ENCODE measurements around a stretch of chr18.

- PRO-cap = bidirectional peak, plus-strand start at chr18:5629097, minus-strand start at chr18:5628952
Measured at GRCh38 chr18:5628789-5629205, 85.0 kb upstream of the EPB41L3 start.

- PRO-cap = no peak
Measured at GRCh38 chr18:5889993-5891219, 4.9 kb downstream of the TMEM200C start.

DNA sequence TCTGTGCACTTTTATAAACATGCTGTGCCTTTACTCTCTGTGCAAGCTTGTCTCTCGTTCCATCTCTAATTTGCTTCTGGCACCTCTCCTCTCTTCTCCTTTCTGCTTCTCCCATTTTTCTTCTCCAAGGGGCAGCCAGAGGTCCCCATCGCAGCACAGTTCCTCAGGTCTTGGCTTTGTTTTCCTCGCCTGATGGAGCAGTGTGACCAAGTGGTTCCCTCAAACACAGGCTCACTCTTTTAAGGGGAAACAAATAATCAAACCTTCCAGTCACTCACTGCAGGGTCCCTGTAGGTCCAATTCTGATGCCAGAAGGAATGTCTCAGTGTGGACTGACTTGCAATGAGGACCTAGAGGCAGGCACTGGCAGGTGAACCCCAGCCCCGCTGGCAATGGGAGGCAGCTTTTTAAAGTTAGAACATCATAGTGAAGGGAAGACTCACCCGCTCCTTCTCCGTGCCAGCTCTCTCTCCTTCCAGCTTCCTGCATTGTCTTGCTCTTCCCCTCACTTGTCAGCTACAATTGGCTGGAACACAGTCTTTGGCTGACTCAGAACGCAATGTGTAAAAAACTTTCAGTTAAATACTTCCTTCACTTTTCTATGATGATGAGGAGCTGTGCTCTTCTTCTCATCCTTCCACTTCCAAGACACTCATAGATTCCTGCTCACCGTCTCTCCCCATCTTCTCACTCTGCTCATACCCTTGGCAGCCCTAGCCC, 117.7 kb upstream of the TMEM200C start:
- PRO-cap = no peak

- PRO-cap = no peak
Measured at GRCh38 chr18:6248571-6248987, 166.1 kb downstream of the L3MBTL4 start.

DNA sequence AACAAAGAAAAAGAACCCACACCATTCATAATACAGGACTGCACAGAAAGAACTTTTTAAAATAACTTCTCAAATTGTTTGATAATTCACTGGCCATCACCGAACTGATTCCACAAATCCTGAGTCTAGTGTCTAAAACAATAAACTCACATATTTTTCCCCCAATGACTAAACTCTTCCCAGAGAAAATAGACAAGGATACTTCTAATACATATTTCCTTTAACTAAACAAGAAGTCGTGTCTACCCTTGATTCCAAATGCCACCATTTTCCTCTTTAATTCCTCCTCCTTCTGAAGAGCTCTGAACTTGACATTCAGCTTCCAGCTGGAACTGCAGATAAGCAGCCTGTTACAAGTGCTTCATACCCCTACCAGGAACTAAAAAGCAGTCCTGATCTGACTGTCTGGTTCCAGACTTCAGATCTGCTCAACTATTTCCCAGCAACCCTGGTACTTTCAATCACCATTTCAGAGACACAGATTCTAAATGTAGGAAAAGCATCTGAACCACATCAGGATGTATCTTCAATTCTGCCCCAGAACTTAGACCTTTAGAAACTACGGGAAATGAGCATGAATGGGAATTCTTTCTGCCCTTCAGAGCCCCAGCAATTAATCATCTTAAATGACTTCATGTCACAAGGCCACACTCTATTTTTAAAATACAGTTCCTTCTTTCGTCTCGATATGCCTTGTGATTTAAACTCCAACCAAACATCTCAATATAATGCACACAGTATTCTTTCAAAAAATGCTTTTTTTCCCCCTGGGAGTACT, 159.6 kb downstream of the L3MBTL4 start:
- PRO-cap = no peak

DNA sequence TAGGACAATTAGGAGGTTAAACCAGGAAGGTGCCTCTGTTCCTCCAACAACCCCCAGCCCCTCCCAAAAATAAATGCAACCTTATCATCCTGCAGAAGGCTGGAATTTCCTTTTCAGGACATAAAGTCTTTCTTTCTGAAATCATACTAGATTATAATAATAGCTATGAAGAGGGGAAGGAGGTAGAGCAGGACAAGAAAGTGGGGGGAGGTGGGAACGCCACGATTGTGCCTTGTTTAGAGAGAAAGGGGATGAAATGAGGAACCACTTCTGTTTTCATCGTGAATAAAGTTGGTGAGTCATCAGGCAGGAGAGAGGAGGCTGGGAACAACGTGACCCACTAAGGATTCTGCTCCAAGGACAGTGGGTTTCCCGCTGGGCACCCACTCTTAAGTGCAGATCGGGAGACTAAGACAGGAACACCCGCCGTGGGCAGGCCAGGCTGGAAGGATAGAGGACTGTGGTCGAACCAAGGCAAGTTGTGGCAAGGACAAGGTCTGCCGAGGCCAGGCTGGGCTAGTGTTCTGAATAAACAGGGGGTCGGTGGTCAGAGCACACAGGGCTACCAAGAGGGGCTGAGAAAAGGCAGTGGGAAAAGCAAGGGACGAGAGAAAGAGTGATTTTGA, 158.2 kb downstream of the L3MBTL4 start:
- PRO-cap = unidirectional peak, plus-strand start at position 392 of the sequence

DNA sequence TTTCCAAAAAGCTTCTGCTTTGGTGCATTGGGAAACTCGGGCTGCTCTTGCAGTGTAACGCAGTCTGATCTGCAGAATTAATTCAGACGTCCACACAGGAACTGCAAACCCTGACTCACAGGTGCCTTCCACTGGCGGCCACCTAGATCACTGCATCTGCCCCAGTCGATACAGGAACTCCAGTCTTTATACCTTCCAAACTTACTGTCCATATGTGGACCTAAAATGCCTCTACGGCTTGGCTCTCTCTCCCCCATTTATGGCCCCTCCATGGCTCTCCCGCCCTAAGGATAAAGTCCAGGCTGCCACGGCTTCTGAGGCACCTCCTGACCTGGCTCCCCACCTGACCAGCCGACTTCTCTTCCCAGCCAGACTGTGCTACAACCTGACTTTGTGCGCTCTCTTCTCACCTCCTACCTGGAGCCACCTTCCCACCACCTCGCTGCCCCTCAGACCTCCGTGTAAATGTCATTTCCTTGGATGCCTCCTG, 39.7 kb downstream of the L3MBTL4 start:
- PRO-cap = no peak

DNA sequence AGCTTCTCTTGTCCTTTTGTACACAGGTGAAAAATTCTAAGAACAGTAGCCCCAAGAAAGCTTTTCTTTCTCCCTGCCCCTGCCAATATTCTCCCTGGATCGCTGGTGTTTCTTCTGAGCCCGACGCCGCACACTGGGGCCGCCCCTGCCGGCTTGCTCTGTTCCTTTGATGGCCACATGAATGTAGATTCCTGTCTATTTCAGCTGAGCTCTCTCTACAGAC, 106.8 kb upstream of the PTPRM start:
- PRO-cap = no peak

GRCh38 chr18:7577562-7578349, 10.6 kb downstream of the PTPRM start:
- PRO-cap = no peak

DNA sequence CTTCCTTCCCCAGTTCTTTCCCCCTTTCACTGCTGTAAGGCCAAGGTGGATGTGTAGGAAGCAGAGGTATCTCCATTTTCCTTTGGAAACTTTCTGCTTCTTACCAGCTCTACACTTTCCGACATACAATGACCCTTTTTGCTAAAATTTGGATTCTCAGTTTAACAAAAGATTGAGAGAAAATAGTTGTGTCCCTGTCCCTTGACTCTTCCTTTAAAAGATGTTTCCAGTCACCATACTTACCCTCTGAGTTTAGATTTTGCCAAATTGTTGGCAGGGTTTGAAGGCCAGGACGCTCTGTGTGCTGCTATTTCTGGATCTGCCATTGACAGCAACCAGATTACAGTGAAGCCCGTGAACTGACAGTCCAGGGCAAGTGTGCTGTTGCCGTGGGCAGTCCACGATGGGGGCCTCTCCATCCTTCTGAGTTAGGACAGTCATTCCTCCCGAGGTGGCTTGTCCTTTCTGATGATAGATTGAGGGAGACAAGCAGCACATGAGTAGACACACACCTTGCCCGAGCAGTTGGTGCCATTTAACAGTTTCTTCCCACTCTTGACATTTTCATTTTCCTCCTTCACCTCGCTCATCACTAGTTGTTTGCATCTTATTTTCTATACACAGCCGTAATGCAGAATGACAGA, 89.9 kb downstream of the PTPRM start:
- PRO-cap = no peak

DNA sequence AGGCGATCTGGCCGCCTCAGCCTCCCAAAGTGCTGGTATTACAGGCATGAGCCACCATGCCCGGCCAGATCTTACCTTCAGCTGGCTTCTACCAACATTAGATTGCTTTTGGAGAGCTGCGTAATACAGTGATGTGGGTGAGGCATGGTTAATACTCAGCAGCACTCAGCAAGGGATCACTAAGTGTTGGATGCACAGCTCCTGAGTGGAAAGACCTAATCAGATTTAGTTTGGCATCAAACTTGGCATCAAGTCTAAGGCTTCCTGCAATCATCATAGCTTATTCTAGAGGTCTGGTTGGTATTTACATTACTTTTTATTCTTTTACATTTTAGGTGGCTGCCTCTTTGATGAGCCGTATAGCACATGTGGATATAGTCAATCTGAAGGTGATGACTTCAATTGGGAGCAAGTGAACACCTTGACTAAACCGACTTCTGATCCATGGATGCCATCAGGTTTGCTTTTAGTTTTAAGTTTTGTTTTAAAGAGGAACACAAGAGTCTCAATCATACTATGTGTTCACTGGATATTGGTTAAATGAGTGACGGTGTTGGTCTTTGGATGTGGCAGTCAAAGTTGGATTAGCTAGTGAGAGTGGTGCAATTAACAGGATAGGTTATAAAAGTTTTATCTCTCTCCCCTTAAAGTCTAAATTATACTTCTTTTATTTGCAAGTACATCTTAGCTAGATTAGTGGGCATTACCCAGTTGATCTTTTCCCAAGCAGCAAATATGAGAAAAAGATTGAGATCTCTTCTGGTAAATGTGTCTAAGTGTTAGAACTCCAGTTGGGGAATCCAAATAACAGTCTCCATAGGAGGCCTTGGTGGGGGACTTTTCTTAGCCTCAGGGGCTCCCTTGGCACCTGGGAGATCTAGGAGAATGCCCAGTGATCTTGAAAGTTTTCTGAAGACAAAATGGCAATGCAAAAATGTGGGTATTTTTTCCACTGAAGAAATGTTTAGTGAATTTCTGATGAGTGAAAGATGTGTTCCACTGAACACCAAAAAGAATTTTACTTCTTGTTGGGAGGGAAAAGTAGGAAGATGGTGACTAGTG, 207.0 kb downstream of the PTPRM start:
- PRO-cap = no peak

GRCh38 chr18:7878714-7879427, 311.8 kb downstream of the PTPRM start:
- PRO-cap = no peak

DNA sequence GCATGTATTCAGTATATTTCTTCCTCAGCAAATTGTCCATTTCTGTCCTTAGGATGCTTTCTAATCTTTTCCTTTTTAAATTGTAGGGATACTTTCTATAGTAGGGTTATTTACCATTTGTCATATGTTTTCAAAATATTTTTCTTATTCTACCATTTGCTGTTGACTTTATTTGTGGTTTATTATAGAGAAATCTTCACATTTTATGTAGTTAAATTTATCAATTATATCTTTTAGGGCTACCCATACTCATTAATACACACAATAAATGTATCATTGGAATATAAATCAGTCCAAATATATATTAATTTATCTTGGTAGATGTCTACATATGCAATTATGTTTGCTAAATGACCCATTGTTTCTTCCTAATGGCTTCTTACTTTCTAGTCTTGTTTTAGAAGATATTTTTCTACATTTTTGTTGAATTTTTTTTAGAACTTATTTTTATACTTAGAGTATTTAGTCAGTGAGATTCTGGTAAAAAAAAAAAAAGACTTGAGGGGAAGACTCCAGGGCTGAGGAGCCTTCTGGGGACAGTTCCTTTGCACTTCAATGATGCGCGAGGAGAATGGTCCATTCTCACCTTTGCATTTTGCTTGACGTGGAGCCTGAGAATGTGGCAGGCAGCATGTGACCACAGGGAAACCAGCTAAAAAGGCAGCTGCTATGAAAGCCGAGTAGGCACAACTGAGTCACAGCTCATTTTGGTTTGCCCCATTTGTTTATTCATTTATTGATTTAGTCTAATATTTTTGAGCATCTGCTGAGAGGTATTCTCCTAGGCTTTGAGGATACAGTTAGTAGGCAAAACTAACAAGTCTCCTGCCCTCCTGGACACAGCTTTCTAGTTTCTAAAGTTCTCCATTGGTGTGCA, 406.6 kb downstream of the PTPRM start:
- PRO-cap = no peak

- PRO-cap = no peak
Measured at GRCh38 chr18:8045800-8046316, 478.7 kb downstream of the PTPRM start.

DNA sequence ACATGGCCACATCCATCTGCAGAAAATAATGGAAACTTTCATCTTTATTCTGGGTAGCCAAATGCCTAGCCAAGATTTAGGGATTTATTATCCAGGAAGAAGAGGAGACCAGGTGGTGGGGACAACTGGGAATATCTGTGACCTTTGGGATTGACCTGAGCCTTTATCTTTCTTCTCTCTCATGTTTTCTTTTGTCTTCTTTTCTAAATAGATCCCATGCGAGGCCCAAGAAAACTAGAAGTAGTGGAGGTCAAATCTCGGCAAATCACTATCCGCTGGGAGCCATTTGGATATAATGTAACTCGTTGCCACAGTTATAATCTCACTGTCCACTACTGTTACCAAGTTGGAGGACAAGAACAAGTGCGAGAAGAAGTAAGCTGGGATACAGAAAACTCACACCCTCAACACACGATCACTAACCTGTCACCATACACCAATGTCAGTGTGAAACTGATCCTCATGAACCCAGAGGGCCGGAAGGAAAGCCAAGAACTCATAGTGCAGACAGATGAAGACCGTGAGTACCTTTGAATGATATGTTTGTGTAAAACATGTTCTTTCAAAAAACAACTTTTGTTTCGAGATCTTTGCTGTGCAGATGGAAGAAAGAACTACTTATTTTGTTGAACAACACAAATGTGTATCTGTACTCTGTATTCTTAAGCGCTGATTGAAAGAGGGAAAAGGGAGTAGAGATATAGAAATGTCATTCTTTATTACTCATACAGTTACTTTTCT, 502.5 kb downstream of the PTPRM start:
- PRO-cap = no peak

DNA sequence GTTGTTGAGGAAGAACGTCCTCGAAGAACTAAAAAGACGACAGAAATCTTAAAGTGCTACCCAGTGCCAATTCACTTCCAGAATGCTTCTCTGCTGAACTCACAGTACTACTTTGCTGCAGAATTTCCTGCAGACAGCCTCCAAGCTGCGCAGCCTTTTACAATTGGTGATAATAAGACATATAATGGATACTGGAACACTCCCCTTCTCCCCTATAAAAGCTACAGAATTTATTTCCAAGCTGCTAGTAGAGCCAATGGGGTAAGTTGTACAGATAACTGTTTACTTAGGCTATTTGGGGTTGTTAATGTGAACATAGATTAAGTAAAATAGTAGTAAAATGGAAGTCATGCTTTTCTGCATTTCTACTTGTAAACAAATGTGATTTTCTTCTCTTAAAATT, 495.7 kb upstream of the RAB12 start:
- PRO-cap = no peak

- PRO-cap = no peak
Measured at GRCh38 chr18:8139813-8140505, 469.3 kb upstream of the RAB12 start.

- PRO-cap = no peak
Measured at GRCh38 chr18:8141146-8141682, 468.0 kb upstream of the RAB12 start.

DNA sequence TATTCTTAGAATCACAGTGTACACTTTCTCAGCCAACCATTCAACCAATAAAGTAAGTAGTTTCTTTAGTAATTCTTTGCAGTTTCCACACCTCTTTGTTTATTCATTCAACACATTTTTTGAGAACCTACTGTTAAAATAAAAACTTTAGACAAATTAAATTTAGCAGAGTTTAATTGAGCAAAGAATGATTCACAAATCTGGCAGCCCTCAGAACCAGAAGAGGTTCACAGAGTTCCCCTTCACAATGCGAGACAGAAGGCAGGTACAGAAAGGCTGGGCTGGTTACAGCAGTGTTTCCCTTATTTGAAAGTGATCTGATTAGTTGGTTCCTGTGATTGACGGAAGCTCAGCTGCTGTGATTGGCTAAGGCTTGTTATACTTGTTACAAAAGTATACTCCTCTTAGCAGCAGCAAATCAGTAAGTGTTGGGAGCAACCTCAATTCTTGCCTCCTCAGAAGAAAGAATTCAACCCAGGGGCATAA, 432.0 kb upstream of the RAB12 start:
- PRO-cap = unidirectional peak, plus-strand start at position 416 of the sequence

- PRO-cap = unidirectional peak, minus-strand start at chr18:8673564; bidirectional peak, plus-strand start at chr18:8673742, minus-strand start at chr18:8673564
Measured at GRCh38 chr18:8673495-8673867, 31.9 kb upstream of the MTCL1 start.

Data from bronchial lymph node (tissue), 1 donor.